ENCODE measurements around a stretch of chr12.

DNA sequence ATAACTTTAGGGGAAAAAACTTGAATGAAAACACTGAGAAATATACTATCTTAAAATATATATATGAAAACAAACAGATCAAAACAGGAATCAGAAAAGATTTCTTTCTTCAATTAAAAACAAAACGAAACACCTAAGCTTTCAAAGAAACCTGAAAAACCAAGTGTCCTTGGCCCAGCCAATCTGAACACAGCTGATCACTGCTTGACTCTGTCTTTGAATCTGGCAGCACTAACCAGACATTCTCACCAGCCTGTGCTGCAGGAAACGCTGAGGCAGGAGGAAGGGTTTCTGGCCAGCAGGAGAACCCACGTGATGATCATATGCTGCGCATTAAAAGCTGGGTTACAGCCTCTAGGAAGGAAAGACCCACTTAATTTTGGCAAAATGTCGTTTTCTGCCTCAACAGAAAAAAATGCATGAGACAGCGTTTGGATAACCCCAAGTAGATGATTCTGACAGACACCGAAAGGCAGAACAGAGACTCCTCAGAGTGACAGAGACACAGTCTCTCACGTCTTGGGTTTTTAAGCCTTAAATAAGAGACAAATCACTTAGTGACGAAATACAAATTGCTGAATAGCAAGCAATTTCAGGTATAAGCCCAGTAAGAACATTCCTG is 9.8 kb downstream of the APPL2 start:
- PRO-cap = bidirectional peak, plus-strand start at position 322 of the sequence, minus-strand start at position 218 of the sequence

- PRO-cap = no peak
Observed at GRCh38 chr12:105233030-105234129, 2.6 kb downstream of the APPL2 start.

DNA sequence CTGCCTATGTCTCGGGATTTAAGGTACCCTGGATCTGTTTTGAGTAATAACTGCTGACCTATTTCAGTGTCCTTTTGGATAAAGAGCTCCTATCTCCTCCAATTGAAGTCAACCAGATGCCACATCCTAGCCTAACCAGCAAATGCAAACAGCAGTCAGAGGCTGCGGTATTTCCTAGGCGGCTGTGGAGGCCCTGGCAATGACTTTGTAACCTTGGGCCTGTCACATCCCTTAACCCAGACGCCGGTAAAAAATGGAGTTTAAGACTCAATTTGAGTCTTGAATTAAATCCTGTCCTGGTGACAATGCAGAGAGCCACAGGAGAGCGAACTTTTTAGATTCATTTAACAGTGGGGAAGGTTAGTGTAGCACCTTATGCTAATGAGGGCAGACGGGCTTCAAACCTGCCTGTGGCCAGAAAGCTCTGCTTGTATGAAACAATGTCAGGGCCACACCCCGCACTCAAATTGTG is 1.3 kb downstream of the C12orf75 start:
- PRO-cap = no peak

DNA sequence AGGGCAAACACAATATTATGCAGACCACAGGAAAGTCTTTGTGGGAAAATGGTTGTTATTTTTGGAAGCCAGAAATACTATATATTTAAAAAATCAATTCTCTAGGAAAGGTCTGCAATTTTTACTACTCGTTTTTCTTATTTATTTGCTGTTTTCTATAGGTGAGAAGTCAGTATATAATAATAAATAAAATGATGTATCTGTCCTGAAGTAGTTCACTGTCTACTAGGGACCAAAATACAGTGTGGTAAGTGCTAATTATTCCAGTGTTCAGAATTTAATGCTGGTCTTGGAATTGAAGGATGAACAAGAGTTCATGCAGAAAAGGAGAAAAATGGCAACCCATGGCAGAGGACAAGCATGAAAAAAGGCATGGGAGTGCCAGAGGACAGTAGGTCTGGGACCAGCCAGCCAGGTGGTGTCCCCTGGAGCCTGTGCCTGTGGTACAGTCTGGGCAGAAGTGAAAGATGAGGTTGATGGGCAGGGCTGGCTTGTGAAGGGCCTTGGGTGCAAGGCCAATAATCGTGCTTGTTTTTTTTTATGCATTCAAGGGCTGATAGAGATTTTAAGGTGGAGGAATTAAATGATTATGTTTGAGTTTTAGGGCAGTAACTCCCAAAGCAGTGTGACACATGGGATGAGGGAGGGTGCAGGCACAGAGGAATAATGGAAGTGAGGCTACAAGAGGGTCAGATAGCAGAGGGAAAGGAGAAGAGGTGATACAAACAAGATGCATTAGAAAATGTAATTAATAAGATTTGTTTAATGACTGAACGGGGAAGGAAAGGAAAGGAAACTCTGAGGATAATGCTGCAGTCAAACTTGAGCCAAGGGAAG is 21.0 kb downstream of the C12orf75 start:
- PRO-cap = no peak

DNA sequence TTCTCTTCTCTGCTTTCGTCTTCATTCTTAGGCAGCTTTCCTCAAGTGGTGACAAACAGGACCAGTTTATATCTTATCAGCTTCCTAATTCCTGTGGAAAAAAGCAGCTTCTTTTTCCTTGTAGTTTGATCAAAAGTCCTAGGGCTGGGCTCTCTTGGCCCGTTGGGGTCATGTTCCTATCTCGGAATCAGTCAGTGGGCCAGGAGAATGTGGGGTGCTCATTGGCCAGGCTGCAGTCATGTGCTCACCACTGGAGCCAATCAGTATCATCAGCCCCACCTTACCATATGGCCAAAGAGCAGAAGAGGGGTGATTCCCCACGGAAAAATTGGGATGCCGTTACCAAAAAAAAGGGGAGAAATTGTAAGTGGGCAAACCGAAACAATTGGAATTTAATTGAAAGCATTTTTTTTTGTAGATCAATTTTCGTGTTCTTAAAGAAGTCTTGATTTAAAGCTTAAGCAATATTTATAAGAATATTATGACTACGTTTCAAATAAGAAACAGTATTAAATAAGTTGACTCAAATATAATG is 22.8 kb downstream of the C12orf75 start:
- PRO-cap = no peak

GRCh38 chr12:106078533-106079155 is 60.1 kb downstream of the NUAK1 start:
- PRO-cap = unidirectional peak, minus-strand start at chr12:106078799

GRCh38 chr12:106135700-106136237 is 3.0 kb downstream of the NUAK1 start:
- PRO-cap = no peak

DNA sequence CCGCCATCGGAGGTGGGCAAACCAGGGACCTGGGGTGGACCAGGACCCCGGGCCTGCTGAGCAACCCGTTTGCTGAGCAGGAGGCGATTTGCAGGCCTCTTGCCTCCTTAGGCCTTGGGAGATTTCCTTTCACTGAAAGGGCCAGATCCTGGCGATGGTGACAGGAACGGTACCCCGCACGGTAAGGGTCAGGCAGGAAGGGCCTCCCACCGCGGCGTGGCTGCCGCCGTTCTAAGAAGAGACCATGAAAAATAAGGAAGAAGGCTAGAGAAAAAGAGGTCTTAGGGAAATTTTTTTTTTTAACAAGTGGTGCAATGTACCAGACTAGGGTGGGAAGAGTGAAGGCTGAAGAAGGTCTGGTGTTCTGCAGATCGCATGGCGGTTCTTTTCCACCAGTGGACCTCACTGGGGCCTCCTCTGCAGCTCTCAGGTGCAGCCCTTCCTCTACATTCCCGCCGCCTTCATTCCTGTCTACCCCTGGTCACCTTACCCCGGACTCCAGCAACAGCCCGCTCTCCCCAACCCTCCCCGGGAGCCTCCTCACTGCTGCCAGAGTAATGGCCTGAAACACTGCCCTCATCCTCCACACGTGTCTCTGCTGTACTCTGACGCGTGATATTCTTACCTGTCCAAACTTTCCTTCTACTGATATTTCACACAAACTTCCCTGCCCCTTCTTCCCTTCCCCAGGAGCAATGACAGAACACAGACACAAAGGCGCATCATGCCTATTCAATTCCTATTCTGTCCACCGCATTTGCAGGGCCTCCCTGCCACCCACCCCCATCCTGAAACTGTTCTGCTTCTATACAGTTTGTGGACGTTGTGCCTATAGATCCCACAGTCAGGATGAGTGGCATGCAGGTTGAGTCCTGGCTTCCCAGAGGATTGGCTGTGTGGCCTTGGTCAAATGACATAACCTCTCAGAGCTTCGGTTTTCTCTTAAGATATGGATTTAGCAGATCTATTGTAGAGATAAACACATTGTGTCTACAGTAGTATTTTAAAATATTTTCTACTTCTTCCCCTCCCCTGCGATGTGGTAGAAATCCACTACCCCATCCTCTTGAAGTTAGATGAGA is 1.5 kb upstream of the NUAK1 start:
- PRO-cap = unidirectional peak, minus-strand start at position 134 of the sequence; unidirectional peak, minus-strand start at position 469 of the sequence

DNA sequence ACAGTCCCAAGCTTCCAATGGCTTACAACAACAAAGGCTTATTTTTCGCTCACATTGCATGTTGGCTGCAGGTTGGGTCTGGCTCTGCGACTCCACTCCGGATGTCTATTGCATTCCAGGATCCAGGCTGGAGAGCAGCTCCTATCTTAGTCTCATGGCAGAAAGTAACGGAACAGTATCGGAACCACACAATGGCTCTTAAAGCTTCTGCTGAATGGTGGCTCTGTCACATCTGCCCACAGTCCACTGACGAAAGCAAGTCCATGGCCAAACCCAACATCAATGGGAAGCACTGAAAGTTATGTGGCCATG is 54.5 kb downstream of the CKAP4 start:
- PRO-cap = no peak

GRCh38 chr12:106268969-106269499 is 21.2 kb upstream of the CKAP4 start:
- PRO-cap = no peak

GRCh38 chr12:106279448-106280026 is 23.0 kb upstream of the TCP11L2 start:
- PRO-cap = no peak

DNA sequence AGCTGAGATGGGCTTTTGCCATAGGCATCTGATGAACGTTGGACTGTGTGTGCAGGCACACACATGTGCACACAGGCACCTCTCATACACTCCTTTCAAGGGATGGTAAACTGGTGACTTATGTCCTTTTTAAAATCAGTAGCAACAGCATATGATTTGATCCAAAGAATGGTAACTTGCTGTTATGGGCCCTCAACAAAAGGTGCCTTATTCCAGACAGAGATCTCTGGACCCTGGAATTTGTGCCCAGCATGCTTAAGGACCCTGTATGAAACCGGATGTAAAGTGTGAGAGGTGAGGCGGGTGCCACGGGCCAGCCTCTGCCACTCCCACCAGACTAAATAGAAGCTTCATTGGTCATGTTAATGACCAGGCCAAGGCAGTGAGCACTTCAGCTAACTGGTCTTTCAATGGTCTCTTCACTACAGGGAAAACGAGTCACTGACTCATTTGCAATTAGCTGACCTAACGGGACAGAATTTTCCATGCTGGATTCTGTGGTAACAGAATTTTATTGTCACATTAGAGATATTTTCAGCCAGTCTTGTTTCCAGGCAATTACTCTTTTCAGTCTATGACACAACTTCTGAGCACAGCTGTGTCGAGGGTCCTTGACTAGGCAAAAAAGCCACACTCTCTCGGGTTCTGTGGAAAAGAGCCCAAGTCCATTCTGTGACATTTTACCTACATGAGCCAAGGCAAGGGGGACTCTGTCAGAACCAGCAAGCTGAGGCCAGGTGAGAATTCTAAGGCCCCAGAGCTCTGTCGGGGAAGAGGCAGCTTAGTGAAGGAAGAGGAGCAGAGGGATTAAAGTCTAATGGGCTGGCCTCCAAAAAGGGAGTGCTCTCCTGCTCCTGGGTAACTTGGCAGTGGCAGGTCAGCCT is 16.4 kb upstream of the RIC8B start:
- PRO-cap = no peak

DNA sequence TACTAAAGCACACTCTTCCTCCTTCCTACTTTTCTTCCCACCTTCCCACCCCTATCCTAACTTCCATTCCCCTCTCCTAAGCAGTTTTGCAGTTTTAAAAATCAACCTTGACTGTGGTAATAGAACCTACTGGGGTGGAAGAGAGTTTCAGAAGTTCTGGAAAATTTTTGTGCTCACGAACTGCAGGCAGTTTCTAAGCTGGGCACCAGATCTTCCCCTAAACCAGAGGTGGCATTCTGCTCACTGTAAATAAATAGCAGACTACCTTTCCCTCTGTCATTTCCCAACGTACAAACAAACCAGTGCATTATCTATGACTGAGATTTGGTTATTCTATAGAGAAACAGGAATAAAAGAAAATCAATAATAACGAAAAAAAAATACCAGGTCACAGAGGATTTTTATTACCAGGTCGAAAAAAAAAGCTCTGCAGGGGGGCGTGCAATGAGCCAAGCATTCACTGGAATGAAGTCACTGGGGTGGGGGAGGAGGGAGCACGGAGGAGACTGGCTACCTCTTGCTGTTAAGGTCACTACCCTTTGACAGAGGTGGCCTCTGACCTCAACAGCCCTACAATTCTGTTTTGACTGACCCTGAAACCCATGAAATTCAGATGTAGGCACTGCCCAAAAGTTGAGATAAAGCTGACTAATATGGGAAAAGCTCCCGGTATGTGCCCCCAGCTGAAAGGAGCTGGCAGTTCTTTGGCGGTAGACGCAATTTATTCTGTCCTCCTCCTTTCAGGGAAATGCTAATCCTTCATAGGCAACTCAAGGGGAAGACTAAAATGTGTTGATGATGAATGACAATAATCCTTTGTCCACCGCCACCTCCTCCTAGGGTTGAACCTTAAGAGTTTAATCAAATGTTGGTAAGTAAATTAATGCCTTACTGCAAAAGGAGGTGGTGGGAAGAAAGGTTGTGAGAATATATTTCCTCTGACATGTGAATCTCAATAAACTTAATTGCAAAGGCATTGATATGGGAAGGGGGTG is 6.6 kb upstream of the RIC8B start:
- PRO-cap = no peak

- PRO-cap = bidirectional peak, plus-strand start at chr12:106774350, minus-strand start at chr12:106774111
Observed at GRCh38 chr12:106773841-106774196, 663 bp upstream of the RIC8B start.

- PRO-cap = no peak
Observed at GRCh38 chr12:106962549-106963773, 7.3 kb downstream of the TMEM263 start.

DNA sequence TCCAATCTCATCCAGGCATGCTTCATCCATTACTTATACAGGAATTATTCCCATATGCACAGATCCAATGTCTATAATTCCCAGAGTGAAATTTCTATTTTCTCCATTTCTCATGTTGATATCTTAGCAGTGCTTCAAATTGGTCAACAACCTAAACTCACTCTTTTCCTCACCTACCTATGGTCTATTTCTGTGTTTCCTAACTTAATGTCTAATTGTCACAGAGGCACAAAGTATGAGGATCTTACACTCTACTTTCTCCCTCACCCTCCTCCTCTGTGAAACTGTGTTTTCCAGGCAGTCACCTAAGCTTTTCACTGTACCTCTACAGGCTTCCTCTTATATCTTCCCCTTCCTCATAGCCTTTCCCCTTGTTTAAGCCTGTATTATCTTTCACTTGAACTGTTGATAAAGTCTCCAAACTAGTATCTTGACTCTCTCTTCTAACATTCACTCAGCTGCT is 14.8 kb downstream of the CRY1 start:
- PRO-cap = no peak

DNA sequence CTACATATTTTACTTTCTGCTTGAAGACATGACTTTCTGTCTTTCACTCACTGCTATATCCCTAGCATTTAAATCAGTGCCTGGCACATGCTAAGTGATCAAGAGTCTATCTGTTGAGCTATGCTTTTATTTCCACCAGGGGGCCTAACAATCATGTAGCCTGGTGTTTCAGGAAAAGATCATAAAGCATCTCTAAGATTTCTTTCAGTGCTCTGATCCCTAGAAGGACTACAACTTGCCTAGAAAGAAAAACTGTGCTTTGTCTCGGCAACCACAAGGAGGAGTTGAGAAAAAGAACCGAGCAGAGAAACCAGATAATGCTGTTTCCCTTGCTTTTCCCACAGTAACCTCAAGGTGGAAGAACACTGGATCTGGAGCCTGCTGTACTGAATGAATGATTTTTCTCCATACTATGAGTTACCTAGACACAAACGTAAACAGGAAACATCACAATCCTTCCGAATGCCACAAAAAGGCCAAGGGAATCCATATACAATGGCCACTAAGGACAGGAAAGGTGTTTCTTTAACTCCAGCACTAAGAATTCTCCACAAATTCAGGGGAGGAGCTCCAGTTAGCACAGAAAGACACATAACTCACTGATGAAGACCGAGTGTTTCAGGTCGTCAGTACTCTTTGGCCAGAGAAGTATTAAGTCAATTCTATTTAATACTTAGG is 1.2 kb downstream of the CRY1 start:
- PRO-cap = unidirectional peak, plus-strand start at position 343 of the sequence

- PRO-cap = no peak
Observed at GRCh38 chr12:107094124-107094641, 834 bp upstream of the CRY1 start.

DNA sequence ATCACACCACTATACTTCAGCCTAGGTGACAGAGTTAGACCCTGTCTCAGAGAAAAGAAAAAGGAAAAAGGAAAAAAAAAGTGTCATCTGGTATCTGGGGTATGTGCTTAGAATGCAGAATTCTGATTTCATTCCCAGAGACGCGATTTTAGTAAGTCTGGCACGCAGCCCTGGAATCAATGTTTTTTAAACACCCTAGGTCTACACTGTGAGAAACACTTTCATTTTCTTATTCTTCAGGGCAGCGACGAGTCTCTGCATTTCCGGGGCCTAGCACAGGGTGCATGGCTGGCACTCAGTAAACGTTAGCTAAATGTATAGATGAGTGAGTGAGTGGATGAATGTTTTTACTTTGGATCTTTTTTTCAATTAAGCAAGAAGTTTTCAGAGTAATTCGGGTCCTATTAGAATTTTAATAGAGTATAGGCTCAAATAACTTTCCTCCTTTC is 123.7 kb downstream of the ABTB3 start:
- PRO-cap = no peak

GRCh38 chr12:107708872-107709405 is 23.3 kb downstream of the PWP1 start:
- PRO-cap = no peak